ENCODE measurements around a stretch of chr10.

DNA sequence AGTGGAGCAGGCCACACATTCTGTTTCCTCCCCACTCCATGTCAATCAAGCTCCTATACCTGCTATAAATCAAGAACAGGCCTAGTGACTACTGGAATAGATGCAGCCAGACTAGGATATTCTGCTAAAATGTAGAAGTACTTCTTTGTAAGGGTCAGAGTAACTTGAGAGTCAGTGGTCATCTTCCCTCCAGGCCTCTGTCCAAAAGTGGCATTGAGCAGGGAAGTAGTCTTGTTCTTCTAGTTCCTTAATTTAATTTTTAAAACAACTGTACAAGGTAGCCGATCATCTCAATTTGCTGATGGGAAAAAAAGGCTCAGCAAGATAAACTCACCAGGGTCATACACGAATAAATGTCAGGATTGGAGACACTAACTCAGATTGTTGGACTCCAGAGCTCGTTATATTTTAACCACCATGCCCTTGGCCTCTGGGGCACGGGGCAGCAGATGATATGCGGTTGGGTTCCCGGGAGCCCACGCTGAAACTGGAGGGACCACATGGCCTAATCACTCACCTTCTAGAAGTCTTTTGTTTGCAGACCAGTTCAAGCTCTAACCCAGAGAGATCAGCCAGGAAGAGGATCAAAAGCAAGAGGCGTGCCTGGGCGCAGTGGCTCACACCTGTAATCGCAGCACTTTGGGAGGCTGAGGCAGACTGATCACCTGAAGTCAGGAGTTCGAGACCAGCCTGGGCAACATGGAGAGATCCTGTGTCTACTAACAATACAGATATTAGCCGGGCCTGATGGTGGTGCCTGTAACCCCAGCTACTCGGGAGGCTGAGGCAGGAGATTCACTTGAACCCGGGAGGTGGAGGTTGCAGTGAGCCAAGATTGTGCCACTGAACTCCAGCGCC, 42.7 kb upstream of the ECHDC3 start:
- RRBS, result no CpG with 5 or more reads among the region's 15 CpGs

DNA sequence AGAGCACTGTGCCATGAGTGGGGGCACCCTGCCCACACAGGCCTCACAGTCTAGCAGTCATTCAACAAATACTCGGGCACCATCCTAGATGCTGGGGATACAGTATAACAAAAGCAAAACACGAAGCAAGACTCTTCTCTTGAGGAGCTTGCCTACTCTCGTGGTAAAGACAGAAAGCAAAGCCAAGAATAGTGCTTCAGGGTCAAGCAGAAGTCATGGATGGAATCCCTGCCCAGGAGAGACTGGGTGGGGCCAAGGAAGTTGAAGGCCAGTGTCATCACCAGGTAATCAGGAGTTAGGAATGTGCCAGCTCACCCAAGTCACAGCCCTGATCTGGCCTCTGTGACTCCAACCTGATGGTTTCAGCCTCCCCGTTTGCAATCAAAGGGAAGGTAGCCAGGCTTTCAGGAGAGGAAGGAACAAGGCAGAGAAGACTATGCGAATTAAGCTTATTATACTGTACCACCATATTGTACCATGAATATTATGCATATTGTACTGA, 58.9 kb downstream of the PROSER2 start:
- RRBS, result no CpG with 5 or more reads among the region's 5 CpGs

DNA sequence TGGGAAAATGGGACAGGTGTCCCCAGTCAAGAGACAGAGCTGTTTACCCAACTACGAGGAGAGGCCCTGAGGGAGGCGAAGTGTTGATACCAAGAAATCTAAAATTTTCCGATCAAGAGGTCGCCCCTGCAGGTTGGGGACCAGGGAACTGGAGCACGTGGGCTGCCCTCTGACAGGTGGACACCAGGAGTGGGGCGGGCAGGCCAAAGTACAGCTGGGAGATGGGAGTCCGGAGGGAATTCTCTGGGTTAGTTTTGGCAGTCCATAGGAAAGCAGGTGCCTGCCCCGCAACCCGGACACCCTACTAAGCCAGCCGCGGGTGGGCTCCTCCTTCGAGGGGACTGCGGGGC, 1.0 kb upstream of the CAMK1D start:
- RRBS, result 17% methylated on average over 3 of the region's 13 CpGs

DNA sequence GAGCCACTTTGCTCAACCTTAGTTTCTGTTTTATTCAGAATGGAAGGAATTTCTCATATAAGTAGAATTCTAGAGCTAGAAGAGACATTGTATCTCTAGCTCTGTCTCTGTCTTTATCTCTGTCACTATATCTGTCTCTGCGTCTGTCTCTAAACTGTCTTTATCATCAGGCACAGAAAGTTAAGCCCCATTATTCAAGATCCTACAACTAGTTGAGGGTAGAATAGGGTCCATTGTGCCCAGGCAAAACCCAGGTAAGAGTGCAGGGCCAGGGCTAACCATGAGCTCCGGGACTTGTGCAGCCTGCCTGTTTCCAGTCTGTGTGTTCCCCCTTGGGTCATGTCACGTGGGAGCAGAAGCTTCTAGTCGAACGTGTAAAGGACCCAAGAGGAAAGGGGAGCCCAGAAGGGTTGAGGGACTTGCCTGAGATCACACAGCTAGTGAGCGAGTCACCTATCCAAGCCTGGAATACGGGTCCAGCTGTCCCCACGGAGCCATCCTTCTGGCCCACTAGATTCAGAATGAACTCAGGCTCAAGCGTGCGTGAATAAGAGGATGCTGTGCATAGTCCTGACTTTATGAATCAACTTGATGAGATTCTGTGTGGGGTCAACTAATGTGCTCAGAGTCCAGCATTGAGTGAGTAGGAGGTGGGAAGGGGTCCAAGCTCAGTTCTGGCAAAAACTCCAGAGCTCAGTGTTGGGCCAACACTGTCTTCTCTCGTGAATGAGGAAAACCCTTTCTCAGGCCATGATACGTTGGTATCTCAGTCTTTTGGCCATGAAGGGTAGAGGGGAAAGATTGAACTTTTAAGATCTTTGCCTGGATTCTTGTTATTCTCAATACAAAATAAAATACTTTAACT, 41.2 kb downstream of the CAMK1D start:
- RRBS, result no CpG with 5 or more reads among the region's 12 CpGs

- RRBS, result no CpG with 5 or more reads among the region's 6 CpGs
Observed at GRCh38 chr10:12471080-12471688, 121.8 kb downstream of the CAMK1D start.

GRCh38 chr10:12730681-12731605, 270.6 kb downstream of the CCDC3 start:
- RRBS, result no CpG with 5 or more reads among the region's 11 CpGs

DNA sequence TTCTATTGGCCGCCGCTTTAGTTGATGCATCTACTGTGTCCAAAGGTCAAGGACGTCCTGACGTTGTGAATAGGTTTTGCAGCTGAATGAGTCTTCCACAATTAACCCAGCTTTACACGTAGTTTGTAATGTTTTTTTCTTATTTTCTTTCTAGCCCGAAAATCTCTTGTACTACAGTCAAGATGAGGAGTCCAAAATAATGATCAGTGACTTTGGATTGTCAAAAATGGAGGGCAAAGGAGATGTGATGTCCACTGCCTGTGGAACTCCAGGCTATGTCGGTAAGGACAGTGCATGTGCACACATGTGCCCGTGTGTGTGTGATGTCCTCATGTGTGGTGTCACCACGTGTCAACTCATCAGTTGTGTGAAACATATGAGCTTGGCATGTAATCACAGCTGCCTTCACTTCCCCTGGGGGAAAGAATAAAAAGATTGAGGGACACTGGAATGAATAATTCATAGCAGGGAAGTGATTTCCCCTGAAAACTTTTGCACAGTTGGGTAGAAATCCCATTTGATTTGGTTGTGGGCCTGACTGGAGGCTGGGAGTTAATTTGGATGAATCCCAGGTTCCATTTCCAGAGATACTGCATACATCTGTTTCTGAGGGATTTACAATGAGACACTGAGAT, 231.9 kb downstream of the CCDC3 start:
- RRBS, result no CpG with 5 or more reads among the region's 9 CpGs

- RRBS, result no CpG with 5 or more reads among the region's 1 CpG
Observed at GRCh38 chr10:13173665-13174075, 12.3 kb downstream of the MCM10 start.

DNA sequence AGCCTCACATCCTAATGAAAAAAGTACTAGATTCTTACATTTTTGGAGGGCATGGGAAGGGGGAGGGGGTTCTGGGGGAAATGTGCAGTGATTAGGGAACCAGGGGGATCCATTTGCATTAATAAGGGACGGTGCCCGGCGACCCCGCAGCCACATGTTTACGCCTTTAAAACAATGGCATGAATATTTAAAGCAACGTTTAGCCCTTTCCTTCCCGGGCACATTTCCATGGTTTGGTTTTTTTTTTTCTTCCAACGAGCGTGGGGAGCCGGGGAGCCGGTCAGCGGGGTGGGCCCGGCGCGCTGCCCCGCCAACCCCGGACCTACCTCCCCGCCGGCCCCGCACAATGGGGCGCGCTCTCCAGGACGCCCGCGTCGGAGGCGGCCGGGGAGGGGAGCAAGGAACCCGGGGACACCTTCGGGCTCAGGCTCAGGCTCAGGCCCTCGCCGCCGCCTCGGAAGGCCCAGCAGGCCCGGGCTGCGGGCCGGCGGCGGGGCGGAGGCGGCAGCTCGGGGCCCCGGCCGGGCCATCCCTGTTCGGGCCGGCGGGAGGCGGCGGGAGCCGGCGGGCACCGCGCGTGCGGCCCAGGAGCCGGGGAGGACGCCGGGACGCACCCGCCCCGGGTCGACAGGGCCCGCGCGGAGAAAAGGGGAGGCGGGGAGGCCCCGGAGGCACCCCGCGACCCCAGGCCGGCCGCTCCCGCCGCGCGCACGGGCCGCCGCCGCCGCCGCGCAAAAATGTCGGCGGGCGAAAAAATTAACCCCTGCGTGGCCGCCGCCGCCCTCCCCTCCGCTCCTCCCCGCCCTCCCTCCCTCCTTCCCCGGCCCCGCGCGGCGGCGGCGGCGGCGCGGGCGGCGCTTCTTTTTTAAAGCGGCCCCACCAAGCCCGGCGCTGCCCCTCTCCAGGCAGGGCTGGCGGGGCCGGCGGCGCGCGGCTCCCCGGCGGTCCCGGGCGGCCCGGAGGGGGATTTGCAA, 855 bp downstream of the SEPHS1 start:
- RRBS, result 2% methylated on average over 48 of the region's 117 CpGs

GRCh38 chr10:13633588-13634190, 46.9 kb downstream of the PRPF18 start:
- RRBS, result no CpG with 5 or more reads among the region's 9 CpGs

DNA sequence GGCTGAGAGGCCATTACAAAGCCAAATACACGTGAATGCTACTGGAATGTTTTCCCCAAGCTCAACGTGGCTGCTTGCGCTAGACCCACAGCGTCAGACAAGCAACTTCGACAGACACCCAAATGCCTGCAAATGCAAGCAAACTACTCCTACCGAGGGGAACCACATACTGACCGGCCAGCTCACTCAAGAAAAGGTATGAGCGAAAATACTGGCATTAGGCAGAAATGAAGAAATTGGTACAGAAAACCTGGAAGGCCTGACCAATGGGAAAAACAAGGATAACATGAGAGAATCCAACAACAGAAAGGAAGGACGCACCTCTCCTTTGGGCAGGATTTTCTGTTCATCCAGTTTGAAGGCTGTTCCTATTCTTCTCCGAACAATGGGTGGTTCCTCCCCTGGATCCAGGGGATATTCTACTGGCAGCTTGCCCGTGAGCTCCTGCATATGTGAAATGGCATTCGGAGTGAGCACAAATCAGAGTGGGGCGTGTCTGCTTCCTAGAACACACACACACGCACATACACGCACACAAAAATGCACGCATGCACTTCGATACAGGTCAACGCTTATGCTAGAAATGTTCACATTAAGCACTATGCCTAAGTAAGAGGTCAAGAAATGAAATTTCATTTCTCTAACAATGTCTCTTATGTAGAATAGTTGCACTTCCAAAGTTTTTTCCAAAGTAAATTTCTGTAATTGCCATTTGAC, 83.5 kb downstream of the PRPF18 start:
- RRBS, result no CpG with 5 or more reads among the region's 18 CpGs

- RRBS, result no CpG with 5 or more reads among the region's 5 CpGs
Observed at GRCh38 chr10:13756968-13757301, 170.2 kb downstream of the PRPF18 start.

- RRBS, result no CpG with 5 or more reads among the region's 5 CpGs
Observed at GRCh38 chr10:13975053-13975958, 355.4 kb downstream of the FRMD4A start.

DNA sequence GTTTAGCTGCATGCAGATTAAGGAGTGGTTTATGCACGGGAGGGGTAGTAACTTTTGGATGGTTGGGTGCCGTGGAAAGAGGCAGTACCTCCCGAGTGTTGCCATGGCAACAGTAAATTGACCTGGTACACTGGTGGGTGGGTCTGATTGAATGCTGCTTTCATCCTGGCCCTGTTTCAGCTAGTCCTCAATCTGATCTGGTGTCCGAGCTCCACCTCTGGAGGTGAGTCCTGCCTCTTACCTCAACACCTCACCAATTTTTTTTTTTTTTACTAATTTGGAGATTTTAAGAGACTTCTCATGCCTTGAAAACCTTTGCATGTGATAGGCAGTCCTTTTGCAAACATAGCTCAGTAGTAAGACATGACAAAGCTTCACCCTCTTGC, 156.4 kb upstream of the FRMD4A start:
- RRBS, result no CpG with 5 or more reads among the region's 4 CpGs

DNA sequence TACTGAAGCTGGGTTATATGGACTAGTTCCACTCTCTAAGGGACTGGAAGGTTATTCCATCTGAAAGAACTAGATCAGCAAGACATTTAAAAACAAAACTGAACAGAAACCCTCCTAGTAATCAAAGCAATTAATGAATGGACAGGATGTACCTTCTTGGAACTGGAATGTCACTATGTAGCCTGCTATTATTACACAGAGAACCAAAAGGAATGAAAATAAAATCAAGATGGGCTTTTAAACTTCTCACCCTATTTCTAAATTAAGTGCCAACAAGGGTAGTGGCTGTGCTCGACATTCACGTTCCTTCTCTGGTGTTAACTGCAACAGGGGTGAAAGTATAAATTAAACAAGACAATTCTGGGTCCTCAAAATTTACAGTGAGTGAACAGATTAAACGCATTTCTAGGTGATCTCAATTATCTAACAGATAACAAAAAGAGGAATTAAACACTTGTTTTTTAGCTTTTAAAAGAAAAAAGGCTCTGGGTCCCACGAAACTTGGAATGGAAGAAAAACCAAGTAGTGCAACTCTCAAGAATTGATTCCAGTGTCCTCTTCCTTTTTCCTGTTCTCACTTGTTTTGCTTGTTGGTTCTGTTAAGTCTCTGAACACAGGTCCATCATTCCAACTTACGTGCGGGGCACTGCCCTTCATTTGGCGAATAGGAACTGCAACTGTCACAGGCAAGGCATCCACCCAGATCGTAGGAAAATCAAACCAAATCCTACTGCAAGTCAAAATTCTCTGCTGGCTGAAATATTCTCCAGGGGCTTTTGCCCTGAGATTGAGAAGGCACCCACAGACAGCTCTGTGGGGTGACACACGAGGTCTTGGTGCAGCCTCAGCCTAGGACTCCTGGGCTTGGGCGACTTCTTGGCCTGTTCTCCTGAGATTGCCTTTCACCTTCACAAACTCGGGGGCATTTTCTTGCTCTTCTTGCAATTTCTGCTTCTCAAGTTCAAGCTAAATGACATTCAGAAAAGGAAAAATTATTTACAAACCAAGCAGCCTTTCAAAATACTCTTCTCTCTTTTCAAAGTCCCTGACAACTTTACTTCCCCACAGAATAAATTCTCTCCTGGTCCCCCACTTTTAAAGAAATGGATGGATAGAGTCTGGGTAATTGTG, 190.0 kb upstream of the FRMD4A start:
- RRBS, result no CpG with 5 or more reads among the region's 11 CpGs

- RRBS, result no CpG with 5 or more reads among the region's 8 CpGs
Observed at GRCh38 chr10:14559059-14559418, 215.7 kb downstream of the FAM107B start.

- RRBS, result no CpG with 5 or more reads among the region's 5 CpGs
Observed at GRCh38 chr10:14564029-14564810, 210.5 kb downstream of the FAM107B start.

GRCh38 chr10:14595558-14596623, 178.8 kb downstream of the FAM107B start:
- RRBS, result no CpG with 5 or more reads among the region's 13 CpGs

DNA sequence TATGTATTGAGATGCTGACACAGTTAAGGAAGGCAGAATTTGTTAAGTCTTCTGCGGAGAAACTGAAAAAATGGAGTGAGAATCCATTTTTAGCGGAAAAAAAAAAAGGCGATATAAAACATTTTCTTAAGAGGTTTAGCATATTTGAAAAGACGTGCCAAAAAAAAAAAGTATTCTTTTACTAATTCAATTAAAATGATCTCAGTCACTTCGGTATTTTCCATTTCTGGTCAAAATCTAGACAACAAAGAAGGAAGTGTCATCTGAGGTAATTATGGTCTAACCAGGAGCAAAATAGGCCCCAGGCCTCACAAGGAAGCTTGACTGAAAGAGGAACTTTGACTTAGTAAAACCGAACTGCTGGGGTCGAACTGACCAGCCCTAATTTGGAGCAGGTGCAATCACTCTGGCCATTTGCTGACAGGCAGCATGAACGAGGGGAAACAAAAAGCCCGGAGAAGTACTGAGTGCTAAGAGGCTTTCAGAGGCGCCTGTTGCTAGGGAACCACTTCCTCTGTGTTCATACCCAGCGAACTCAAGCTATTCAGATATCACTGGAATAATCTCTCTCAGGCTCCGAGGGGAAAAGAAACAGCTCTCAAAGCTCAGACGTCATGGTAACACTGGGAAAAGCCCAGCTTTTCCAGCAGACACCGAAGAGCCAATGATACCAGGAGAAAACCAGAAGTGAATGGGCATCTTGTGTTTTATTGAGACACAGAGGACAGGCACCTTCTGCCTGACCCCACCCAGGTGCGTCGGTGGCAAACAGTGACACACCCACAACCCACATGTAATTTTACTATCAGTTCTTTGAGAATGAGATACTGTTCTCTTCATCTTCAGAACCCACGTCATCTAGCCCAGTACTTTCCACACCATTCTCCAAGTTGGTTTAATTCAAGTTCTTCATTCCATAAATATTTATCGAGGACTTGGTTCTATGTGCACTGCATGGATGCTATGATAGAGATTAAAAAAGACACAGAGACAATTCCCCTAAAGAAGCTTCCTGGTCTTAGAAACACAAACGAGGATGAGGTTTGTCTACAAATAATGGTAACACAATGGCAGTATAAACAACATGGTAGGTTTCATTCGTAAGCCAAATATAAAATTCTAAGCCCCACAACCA, 126.4 kb downstream of the FAM107B start:
- RRBS, result no CpG with 5 or more reads among the region's 20 CpGs

DNA sequence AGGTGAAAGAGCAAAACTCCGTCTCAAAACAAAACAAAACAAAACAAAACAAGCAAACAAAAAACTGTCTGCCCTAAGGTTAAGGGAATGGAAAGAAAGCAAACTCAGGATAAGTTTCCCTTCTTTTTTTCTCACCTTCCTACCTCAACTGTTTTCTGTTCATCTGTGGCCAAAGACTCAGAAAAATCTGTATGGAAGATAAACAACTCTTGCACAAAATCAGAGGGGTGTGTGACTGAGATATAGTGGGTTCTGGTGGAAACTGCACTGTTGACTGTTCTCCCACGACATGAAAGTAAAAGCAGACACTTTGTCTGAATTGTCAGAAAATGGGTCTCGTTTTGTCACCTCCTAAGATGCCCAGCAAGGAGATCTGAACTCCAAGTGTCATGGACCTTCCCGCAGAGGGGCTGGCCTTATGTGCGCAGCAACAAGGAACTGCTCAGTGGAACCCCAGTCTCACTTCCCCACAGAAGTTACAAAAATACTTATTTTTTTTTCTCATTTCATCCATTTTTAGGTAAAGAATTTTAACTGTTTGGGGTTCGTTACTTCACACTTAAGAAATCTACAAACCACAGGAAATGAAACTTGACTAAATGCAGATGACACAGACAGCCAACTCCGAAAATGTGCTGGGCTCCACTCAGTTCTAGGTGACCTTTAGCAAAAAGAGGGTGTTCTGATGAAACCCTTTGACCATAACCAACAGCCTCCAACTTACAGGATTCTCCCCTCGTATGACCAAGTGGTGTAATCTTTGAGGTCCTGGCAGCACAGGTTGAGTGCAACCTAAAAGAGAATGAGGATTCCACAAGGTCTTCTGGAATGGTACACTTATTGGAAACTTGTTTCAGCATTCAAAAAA, 115.0 kb downstream of the FAM107B start:
- RRBS, result no CpG with 5 or more reads among the region's 8 CpGs

Measured in brain (tissue), 1 donor.